Hair follicle dermal papilla cell (primary cell): ENCODE measurements around the genes ITM2B, CDADC1 and C13orf42.

DNA sequence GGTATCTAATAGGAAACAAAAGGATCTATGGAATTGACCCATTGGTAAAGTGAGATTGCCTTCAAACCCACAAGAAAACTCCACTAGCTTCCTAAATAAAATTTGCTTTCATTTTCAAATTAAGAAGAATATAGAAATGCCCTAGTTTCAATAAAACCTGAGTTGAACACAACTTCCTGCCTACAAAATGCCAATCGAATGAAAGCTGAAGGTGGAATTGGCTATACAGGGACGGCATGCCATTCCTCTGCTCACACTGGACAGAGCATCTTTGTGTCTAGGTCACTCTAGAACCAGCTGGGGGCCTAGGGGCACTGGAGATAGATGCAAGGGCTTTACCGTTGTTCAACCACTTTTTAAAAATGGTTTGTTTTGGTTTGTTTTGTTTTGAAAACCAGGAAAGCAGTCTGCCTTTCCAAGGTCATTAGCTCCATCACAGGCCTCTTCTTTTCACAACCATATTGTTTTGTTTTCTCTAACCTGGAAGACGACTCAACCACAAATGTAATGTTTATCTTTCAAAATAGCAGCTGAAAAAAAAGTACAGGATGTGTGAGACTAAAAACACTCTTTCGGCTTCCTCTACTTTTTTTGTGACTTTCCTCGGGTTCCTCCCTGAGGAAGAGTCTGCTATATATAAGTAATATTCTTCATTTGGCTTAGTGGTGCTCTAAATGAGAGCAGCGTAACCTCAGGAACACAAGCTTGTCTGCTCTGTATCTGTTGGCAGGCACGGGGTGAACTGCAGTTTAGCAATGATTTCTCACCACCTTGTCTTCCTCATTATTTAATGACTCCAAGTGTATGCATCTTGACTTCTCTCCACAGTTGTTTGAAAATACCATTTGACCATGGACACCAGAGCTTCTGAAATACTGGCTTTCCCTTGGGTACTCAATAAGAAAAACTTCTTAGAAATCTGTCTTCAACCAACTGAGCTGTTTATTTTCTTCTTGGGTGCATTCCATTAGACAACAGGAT is 11.8 kb upstream of the ITM2B start:
- CAGE, long polyA plus RNA: no peak

DNA sequence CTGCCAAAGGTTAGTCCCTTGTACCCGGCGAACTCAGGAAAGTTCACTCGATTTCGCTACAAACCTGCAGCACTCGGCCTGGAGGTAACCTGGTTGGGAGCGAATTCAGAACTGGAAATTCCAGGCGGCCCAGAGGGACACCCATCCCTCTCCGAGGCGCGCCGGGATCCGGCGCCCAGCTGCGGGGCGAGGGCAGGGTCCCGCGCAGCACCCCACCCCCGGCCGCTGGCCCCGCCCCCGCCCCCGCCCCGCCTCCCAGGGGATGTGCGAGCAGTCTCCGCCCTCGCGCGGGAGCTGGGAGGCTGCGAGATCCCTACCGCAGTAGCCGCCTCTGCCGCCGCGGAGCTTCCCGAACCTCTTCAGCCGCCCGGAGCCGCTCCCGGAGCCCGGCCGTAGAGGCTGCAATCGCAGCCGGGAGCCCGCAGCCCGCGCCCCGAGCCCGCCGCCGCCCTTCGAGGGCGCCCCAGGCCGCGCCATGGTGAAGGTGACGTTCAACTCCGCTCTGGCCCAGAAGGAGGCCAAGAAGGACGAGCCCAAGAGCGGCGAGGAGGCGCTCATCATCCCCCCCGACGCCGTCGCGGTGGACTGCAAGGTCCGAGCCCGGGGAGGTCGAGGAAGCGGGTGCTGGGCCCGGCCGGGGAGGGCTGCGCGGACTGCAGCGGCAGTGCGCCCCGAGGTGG is at the start of gene ITM2B:
TSS of gene ITM2B (plus strand) at position 321 of the 680 bp plus-strand sequence.
- CAGE, long polyA plus RNA: no peak

GRCh38 chr13:48233958-48234461 is 1.0 kb downstream of the ITM2B start:
- CAGE, long polyA plus RNA: no peak

DNA sequence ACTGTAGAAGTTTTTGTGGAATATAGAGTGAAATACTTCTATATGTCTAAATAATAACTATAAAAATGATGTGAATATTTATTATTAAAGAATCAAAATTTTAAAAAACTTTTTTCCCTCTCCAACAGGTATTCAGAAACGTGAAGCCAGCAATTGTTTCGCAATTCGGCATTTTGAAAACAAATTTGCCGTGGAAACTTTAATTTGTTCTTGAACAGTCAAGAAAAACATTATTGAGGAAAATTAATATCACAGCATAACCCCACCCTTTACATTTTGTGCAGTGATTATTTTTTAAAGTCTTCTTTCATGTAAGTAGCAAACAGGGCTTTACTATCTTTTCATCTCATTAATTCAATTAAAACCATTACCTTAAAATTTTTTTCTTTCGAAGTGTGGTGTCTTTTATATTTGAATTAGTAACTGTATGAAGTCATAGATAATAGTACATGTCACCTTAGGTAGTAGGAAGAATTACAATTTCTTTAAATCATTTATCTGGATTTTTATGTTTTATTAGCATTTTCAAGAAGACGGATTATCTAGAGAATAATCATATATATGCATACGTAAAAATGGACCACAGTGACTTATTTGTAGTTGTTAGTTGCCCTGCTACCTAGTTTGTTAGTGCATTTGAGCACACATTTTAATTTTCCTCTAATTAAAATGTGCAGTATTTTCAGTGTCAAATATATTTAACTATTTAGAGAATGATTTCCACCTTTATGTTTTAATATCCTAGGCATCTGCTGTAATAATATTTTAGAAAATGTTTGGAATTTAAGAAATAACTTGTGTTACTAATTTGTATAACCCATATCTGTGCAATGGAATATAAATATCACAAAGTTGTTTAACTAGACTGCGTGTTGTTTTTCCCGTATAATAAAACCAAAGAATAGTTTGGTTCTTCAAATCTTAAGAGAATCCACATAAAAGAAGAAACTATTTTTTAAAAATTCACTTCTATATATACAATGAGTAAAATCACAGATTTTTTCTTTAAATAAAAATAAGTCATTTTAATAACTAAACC is 28.3 kb downstream of the ITM2B start:
- CAGE, long polyA plus RNA: no peak

DNA sequence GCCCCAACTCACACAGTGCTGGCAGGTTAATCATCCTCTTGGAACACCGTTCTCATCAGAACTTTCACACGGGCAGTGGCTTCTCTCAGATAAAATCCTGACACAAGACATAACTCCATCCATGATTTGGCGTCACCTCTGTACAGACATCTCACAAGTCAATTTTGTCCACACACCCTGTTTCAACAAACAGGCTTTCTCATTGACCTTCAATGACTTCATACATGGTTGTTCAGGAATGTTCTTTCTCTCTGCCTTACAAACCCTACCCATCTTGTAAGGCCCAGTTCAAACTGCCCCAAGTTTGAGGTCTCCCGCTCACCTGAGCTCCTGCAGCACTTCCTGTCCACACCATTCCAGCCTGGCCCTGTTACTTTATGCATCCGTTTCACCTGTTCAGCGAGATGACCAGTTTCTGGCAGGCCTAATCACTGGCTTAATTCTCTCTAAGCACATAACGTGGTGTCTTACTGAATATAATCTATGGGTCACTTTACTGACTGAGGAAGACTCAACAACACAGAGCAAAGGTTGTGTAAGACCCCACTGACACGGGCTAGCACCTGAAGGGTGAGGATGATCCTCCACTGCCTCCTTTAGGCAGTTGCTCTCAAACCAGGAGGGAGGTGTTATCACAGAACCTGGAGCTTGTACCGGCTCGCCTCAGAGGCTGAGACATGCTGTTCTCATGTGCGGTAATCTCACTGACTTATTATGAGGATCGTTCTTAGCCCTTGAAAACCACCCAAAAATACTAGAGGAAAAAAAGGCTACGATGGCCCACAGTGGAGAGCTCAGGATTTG is 28.5 kb downstream of the RCBTB2 start:
- CAGE, long polyA plus RNA: no peak

- CAGE, long polyA plus RNA: no peak
These were observed 46.1 kb upstream of the RCBTB2 start for GRCh38 chr13:48578789-48579660.

- CAGE, long polyA plus RNA: no peak
These were observed at the start of gene CDADC1 for GRCh38 chr13:49247206-49248379. CDADC1 (plus strand) TSS chr13:49247925.

GRCh38 chr13:49454765-49454964 is 10.6 kb downstream of the SETDB2 start:
- CAGE, long polyA plus RNA: no peak

DNA sequence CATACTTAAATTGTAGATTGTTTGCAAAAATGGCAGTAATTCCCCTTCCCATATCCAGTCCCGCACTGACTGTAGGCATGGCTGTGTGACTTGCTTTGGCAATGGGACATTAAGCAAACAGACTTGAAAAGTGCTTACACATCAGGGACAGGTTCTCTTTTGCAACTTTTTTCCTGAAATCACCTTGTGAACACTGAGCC is 42.2 kb upstream of the EBPL start:
- CAGE, long polyA plus RNA: no peak

GRCh38 chr13:49792918-49793109 is 332 bp upstream of the KPNA3 start:
- CAGE, long polyA plus RNA: no peak

DNA sequence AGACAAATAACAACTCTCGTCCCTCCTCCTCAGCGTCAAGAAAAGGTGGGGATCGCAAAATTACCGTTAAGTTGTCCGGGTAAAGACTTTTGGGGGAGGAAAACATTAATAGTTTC is 65.4 kb downstream of the KCNRG start:
- CAGE, long polyA plus RNA: no peak

GRCh38 chr13:50357336-50357997 is 342.2 kb downstream of the KCNRG start:
- CAGE, long polyA plus RNA: no peak

- CAGE, long polyA plus RNA: no peak
These were observed 321.7 kb downstream of the DLEU7 start for GRCh38 chr13:50521908-50522112.

DNA sequence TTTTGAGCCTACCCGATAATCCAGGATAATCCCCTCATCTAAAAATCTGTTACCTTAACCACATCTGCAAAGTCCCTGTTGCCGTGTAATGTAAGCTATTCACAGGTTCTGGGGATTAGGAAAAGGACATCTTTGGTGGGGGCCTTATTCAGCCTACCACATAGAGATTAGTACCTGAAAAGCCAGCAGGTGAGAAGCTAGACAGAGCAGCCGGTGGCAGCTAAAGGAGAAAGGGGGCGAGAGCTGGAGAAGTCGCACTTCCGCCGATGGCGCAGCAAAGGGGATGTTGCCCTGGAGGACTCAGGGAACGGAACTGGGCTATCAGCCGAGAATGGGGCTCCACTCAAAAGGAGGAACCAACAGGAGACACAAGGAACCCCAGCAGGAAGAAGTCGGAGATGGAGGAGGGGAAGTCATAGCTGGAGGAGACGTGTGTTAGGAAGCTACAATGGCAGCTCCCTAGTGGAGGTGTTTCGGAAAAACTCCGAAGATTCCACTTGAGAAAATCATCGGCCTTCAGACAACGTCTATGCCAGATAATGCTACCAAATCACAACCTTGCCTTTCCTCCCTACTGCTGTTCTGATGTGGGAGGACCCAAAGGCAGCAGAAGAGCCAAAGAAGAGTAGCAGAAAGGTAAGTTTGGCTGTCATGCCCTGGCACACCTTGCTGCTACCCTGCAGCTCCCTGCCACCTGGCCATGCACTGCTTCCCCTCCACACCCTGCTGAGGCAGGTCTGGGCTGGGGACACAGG is 128.1 kb downstream of the DLEU7 start:
- CAGE, long polyA plus RNA: no peak

- CAGE, long polyA plus RNA: no peak
These were observed 30.5 kb downstream of the C13orf42 start for GRCh38 chr13:51080592-51081049.

GRCh38 chr13:51110992-51111522 is at the start of gene C13orf42:
C13orf42 (minus strand) TSS chr13:51111274.
- CAGE, long polyA plus RNA: no peak

- CAGE, long polyA plus RNA: no peak
These were observed 36.4 kb downstream of the SERPINE3 start for GRCh38 chr13:51375884-51376322.

- CAGE, long polyA plus RNA: no peak
These were observed 45.9 kb downstream of the INTS6 start for GRCh38 chr13:51406834-51407511.

- CAGE, long polyA plus RNA: no peak
These were observed 11.8 kb downstream of the INTS6 start for GRCh38 chr13:51441054-51441466.

DNA sequence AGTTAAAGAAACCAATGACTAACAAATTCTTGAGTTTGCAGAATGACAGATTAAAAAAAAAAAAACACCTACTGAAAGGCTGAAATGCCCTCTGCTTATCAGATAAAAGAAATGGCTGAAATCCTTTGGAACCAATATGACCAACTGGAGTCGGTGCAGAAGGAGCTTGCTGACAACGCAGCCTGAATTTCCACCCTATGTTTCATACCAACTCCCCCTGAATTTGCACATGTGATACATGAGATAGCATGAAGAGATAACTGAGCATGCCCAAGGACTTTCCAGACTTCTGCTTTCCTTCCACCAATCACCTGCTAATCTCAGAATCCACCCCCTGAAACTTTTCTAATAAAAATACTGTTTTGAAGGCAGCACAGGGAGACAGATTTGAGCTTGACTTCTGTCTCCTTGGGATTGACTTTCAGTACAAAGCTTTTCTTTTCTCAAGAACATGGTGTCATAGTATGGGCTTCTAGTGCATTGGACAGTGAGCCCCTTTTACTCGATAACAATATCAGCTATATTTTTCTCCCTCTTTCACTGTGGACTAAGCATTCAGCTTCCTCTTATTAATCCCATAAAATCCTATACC is 32.2 kb upstream of the WDFY2 start:
- CAGE, long polyA plus RNA: no peak